ENCODE measurements around a stretch of chr22.

- PRO-cap, result no peak
Measured at GRCh38 chr22:41511504-41512093, 32.7 kb downstream of the POLR3H start.

DNA sequence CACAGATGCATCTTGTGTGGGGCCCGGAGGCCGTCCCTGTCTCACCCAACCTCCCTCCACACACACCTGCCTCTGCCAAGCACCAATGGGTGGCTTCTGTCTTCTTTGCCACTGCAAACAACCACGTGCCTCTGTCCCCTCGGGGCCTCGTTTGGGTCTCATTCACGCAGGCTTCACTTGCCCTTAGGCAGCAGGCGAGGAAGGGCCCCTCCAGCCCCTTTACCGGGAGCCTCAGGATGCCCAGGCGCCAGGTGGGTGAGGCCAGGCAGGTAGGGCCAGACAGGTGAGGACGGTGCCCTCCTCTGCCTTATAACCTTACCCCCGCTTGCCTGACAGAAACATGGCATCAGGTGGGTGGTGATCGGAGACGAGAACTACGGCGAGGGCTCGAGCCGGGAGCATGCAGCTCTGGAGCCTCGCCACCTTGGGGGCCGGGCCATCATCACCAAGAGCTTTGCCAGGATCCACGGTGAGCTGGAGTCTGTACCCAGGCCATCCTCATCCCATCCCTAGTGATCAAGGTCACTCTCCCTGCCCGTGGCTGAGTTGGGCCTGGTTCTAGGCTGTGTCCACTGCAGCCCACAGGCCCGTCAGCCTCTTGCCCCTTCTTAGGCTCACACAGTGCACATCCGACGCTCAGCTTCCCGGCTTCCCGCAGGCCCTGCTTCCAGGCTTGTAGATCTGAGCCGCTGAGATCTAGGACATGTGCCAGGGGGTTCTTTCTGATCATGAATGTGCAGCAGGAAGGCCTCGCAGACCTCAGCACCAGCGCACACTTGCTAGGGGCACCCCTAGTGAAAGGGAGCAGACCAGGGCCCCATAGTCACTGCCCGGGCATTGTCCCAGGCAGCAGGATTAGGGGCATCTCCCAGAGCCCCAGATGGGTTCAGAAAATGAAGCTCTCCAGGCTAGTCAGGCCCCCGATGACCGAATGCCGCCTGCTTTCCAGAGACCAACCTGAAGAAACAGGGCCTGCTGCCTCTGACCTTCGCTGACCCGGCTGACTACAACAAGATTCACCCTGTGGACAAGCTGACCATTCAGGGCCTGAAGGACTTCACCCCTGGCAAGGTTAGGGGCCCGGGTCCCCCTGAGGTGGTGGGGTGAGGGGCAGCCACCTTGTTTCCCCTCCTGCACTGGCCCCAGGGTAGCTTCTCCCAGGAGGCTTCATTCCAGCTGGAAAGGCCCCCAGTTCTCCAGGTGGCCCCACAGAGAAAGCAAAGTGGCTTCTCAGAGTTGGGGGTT lies 16.9 kb downstream of the POLR3H start:
- PRO-cap, result no peak

- PRO-cap, result no peak
Measured at GRCh38 chr22:41661132-41661359, 27.6 kb downstream of the SNU13 start.

DNA sequence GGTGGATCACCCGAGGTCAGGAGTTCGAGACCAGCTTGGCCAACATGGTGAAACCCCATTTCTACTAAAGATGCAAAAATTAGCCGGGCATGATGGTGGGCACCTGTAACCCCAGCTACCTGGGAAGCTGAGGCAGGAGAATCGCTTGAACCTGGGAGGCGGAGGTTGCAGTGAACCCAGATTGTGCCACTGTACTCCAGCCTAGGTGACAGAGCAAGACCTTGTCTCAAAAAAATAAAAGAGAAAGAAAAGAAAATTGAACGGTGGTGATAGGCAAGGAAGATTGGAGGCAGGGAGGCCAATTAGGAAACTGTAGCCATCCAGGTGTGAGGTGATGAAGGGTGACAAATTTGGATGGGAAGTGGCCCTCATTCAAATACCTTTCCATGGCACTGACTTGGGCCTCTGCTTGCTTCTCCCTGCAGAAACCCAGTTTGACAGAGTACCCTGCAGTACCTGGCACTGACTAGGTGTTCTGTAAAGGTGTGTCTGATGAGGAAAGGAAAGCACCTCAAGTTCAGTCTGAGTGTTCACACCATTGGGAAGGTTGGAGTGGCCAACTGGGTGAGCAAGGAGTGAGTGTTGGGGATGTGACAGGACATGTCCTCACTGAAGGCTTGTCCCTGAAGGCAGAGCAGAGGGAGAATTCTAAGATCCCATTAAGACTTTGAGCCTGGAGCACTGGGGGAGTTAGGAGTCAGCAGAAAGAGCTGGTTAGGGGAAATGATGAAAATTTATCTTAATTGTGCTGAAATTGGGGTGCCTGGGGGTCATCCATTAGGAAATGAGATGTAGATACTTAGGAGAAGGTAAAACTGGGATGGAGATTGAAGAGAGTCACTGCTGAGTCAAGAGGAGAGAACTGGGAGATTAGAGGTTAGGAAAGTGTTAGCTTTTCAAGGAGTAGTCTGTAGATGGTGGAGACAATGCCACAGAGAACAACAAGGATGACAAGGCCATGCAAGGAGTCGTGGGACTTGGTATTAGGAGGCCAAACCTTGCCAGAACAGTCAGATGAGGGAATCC lies 5.9 kb downstream of the SREBF2 start:
- PRO-cap, result no peak

DNA sequence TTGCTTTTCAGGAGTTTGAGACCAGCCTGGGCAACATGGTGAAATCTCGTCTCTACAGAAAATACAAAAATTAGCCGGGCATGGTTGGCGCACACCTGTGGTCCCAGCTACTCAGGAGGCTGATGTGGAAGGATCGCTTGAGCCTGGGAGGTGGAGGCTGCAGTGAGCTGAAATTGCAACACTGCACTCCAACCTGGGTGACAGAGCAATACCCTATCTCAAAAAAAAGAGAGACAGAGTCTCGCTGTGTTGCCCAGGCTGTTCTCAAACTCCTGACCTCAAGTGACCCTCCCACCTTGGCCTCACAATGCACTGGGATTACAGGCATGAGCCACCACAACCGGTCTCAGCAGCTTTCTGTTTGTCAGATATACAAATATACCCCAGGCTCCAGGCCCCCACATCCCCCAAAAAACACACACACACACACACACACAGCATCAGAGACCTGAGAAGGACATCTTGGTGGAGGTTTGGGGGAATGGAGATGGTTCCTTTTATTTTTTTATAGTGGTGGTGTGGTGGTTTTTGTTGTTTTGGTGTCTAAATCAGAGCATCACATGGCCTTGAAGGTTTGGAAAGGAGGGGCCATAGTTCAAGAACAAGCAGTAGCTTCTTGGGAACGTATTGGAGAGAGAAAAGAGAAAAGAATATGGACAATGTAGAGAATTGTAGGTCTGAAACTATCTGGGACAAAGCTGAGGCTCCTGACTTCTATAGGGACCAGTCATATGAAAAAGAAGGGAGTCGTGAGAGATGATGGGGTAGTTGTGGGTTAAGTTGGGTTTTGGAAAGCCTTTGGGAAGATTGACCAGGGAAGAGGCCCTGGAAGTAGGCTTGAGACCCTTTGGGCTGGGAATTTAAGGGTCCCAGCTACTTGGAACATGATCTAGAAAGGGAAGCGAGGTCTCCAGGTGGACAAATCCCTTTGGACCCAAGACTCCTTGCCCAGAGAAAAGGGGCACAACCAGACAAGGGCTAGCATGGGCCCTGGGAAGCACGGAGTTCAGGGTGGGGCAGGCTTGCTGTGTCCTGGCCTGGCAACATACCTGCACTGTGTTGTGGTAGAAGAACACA lies 32.2 kb downstream of the SREBF2 start:
- PRO-cap, result no peak

- PRO-cap, result no peak
Measured at GRCh38 chr22:41902753-41903322, 12.0 kb downstream of the SHISA8 start.

DNA sequence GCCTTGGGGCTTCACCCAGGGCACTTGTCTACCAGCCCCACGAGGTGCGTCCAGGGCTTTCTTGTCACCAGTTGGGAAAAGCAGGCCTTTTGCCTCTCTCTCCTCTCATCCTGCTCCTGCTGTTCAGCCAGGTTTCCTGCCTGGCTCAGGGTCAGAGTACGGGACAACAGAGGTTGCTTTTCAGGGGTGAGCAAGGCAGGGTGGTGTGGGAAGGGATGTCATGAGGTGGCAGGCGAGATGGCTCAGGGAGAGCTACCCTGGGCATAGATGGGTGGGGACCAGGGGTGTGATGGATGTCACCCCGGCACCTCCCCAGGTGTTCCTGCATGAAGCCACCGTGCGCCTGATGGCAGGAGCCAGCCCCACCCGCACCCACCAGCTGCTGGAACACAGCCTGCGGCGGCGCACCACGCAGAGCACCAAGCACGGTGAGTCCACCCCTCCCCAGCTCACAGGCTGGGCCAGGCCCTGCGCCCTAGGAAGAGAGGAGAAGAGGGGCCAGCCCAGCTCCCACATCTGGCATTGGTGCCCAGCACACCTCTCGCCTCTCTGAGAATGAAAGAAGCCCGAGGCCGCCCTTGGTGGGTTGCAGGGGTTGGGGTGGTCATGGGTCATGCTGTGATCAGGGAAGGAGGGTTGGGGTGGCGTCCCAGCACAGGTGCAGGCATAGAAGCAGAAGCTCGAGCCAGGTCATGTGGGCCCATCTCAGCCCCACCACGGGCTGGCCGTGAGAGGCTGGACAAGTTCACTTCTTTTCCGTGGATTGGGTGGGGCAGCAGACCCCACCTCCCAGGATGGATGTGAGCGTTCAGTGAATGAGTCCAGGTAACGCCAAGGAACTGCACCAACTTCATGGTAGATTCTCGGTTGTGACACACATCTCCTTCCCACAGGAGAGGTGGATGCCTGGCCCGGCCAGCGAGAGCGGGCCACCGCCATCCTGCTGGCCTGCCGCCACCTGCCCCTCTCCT lies 10.0 kb downstream of the SHISA8 start:
- PRO-cap, result no peak

DNA sequence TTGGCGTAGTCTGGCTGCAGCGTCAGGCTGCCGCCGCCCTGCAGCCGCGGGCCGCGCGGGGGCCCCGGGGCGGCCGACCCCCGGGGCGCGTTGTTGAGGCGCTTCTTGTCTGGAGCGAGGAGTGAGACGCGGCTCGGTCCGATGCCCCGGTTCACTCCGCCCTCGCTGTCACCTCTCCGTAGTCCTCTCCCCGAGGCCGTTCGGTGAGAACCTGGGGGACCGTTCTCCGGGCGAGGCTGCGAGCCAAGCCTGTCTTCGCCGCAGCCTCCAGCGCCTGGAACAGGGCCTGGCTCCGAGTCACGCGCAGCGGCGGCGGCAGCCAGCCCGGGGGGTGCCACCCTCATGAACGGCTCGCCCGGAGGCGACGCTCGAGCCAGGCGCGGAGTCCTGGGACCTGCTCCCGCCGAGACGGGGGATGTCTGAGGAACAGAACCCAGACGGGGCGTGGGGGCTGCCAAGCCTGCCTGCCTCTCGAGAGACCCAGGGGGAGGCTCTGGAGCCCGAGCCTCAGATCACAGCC lies 4.4 kb downstream of the SHISA8 start:
- PRO-cap, result no peak

GRCh38 chr22:41931527-41932512 lies 5.2 kb upstream of the TNFRSF13C start:
- PRO-cap, result no peak

GRCh38 chr22:41976236-41977125 lies 7.2 kb downstream of the SEPTIN3 start:
- PRO-cap, result no peak

DNA sequence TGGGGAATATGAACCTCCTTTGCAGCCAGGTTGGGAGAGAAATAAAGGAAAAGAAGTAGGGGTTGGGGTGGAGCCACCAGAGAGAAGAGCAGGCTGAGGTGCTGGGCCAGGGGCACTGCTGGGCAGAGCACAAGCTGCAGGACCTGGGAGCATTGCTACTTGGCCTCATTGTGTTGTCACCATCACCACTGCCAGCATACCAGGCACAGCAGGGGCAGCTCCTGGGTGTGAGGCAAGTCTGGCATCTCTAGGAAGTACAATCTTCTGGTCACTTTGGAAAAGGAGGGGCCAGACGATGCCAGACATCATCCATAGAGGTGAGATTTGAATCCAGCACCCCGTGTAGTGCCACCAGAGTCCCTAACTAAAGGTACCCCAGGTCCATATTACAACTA lies 11.2 kb downstream of the NAGA start:
- PRO-cap, result no peak

DNA sequence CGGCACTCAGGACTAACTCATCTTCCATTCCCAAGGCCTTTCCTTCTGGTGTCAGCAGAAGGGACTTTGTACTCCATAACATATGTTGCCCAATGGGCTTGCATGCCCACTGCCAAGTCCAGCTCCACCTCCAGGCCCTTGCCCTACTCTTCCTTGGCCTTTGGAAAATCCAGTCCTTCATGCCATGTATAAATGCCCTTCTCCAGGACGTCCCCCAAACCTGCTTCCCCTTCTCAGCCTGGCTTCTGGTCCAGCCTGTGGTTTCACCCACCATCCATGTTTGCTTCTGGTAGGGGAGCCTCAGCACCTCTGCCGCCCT lies 377 bp downstream of the CYP2D6 start:
- PRO-cap, result no peak

- PRO-cap, result no peak
Measured at GRCh38 chr22:42209934-42211348, 60.0 kb downstream of the TCF20 start.

- PRO-cap, result no peak
Measured at GRCh38 chr22:42344456-42345311, 74.2 kb upstream of the TCF20 start.

DNA sequence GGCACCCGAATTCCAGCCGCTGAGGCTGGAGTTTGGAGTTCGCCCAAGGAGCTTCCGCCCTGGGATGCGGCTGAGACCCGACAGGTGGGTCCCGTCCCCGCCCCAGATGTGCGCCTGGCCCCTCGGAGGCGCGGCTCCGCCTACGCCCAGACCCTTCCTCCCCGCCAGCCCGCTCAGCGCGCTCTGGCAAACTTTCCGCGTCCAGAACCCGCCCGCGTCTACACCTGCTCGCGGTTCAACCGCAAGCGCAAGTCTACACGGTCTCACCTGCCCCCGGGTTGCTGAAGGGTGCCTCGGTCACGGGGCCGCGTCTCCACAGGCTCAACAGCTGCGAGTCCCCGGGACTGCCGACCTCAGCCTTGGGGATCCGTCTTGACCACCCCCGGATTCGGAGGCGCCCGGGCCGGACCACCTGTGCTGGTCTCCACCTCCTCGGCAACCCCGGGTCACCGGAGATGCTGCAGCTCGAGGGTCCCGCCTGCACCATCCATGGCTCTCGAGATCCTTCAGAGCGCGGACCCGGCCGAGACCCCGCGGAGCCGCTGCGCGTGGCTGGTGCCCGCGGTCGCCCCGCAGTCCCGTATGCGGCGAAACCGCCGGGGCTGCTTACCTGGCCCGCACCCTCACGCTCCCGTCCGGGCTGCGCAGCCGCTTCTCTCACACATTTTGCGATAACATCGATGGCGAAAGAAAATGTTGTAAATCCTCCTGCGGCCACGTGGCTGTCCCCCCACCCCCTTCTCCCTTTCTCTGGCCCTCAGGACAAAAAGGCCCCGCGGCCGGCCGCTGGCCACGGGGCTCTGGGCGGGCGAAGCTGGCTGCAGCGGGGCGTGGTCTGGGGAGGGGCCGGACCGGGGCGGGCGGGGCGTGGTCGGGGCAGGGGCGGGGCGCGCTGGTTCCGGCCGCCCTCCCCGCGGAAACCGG lies 63.5 kb downstream of the NFAM1 start:
- PRO-cap, result no peak

- PRO-cap, result no peak
Measured at GRCh38 chr22:42418675-42419123, 13.5 kb downstream of the NFAM1 start.

DNA sequence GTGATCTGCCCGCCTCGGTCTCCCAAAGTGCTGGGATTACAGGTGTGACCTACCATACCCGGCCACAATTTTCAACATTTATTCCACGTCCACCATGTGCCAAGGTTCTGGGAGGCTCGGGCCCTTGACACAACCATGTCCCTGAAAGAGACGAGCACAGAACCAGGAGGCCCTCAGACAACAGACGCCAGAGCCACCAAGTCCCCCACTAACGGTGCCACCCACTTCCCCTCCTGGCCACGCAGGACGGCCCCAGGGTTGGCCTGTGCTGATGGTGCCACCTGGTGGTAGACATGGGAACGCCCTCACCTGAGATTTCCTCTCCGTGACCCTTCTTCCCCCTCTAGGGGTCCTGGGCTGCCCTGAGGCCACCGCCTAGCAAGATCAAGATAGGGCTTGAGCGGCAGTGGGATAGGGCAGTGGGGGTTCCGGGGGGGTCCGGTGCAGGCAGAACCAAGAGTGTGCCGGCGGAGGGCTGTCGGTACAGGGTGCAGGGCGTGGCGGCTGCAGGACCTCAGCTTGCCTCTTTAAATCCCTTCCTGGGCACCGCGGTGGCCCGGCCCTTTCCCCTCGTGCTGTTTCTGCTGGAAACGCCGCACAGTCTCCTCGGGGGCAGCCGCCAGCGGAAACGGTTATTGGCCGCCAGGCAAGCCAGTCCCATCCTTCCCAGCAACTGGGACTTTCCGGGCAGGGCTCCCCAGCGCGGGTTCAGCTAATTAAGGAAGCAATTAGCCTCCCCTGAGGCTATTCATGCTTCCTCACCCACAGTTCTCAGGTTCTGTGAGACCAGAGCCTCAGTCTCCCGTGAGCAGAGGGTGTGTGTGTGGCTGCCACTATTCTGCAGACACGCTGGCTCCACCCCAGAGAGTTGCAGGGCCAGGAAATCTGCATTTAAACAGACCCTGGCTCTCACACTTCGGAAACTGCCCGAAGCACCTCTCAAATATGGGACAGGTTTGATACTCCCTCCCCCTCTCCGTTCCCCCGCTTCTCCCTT lies 5.5 kb upstream of the NFAM1 start:
- PRO-cap, result no peak

GRCh38 chr22:42518382-42518670 lies 1.3 kb downstream of the RRP7A start:
- PRO-cap, result no peak

GRCh38 chr22:42581836-42582571 lies 28.2 kb downstream of the SERHL2 start:
- PRO-cap, result no peak

GRCh38 chr22:42646543-42647557 lies 2.3 kb downstream of the CYB5R3 start:
- PRO-cap, result no peak